Colon Carcinoma Metastatic in the Lung (tissue), 2 donors: Measurements from ENCODE around the genes NLRP4, ZSCAN5A, SMIM17, ZNF805, ZNF548 and ZNF416.

GRCh38 chr19:55676836-55677635 lies 2.0 kb downstream of the EPN1 start:
- PRO-cap, 2 experiments = no peak in any of the 2 experiments

- PRO-cap, 2 experiments = no peak in any of the 2 experiments
Observed at GRCh38 chr19:55705665-55706171, 30.7 kb downstream of the EPN1 start.

GRCh38 chr19:55836243-55837077 lies at the start of gene NLRP4:
TSS of gene NLRP4 (plus strand) at chr19:55836540.
- PRO-cap, 2 experiments = no peak in any of the 2 experiments

DNA sequence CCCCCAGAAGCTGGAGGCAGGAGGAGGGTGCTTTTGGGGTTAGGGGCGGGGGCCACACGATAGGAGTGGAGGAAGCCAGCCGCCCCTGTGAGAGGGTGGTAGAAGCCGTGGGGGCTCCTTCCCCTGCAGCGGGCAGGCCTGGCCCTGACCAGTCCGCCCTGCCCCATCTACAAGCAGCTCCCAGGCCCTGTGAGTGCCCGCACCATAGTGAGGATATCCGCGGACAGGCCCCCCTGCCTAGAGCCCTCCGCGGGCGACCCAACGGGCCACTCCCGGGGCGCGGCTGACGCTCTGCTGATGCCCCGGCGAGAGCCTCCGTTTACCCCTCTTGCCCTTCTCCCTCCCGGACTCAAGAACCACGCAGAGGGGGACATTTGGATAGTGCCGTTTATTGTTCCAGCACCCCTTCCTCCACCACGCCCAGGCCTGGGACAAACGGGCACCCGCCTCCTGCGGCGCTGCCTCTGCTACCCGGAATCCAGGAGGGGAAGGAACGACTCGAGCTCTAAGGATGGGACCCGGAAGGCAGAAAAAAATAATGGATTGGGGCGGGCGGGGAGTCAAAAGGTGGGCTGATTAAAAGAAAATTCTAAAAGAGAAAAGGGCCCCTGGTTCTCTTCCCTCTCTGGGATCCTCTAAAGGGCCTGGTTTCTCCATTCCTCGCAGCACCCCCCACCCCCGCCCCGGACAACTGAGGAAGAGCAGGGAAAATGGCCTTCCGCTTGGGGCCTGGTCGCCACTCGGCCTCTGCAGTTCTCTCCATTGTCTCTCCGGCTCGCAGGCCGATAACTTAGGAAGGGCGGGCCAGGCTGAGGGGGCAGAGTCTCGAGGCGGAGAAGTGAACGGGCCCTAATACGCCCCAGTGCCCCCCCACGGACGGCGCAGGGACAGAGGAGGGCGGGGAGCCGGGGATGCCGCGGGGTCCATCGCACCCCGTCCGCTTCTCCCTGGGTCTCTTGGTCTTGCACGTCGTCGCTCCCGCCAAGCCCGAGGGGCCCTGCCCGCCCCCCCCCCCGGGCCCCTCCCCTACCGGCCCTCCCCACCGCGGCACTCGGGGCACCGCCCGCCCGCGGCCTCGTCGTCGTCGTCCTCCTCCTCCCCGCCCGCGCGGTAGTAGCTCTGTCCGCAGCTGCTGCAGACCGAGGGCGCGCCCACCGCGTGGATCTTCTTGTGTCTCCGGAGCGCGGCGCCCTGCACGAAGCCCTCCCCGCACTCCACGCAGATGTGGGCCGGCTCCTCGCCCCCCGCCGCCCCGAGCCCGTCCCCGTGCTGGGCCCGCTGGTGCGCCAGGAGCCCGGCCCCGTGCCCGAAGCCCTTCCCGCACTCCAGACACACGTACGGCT lies 33.6 kb downstream of the ZNF787 start:
- PRO-cap, 2 experiments = no peak in any of the 2 experiments

- PRO-cap, 2 experiments = no peak in any of the 2 experiments
Observed at GRCh38 chr19:56091001-56091650, 30.0 kb downstream of the ZNF787 start.

- PRO-cap, 2 experiments = no peak in any of the 2 experiments
Observed at GRCh38 chr19:56095233-56095701, 25.8 kb downstream of the ZNF787 start.

DNA sequence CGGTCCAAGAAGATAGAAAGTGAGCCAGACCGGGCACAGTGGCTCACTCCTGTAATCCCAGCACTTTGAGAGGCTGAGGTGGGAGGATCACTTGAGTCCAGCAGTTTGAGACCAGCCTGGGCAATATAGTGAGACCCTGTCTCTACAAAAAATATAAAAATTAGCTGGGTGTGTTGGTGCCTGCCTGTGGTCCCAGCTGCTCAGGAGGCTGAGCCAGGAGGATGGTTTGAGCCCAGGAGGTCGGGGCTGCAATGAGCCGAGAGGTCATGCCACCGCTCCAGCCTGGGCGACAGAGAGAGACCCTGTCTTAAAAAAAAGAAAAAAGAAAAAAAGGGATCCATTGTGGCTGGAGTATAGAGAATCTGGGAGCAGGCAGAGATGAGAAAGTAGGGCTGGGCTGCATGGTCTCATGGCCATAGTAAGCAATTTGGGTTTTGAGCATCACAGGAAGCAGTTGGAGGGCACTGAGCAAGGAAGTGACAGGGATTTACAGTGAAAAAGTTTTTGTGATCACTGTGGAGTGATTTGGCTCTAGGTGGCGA lies 3.0 kb downstream of the ZNF444 start:
- PRO-cap, 2 experiments = no peak in any of the 2 experiments

DNA sequence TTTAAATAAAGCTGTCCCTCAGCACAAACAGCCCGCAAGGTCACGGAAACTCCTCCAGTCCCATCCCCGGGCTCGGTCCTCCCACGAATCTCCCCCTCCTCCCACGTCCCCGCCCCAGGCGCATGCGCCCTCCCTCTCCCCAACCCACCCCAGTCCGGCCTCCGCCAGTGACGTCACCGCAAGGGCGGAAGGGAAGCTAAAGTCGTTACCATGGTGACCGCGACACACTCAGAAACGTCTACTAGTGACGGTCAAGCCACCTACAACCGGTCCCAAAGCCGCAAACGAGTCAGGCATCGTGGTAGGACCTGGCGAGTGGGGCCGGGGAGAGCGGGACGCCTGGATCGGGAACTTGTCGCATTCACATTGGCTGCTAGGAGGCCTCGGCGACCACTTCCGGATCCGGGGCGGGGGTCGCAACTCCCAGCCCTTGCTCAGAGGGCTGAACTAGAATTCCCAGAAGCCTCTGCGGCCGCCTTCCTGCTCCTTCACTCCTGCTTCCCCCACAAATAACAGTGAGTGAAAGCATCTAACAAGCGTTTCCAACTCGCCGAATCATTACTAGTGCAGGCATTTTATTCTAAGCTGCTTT lies at the start of gene ZSCAN5A:
Gene ZSCAN5A (minus strand): TSS at position 368 of the 592 bp plus-strand sequence.
- PRO-cap, 2 experiments = peak in 2 of 2 experiments; most common minus-strand start position 91 of the sequence (in 2)

DNA sequence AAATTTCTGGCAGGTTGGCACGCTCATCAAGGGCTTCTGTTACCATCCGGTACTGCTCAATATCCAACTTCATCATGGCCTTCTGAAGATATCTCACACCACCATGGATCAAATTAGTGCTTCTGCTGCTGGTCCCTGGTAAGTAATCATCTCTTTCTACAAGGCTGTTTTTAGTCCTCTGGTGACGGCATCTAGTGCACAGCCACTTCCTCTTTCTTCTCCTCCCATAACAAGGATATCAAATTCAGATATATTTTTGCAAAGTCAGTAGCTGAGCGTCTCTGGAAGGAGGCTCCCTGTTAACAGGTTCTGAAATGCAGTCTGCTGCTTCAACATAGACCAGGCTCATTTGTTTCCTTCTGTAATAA lies 7.2 kb upstream of the ZSCAN5A start:
- PRO-cap, 2 experiments = no peak in any of the 2 experiments

- PRO-cap, 2 experiments = no peak in any of the 2 experiments
Observed at GRCh38 chr19:56476727-56477059, 452 bp downstream of the ZNF667 start.

GRCh38 chr19:56566754-56567253 lies 464 bp upstream of the ZNF470 start:
- PRO-cap, 2 experiments = no peak in any of the 2 experiments

- PRO-cap, 2 experiments = no peak in any of the 2 experiments
Observed at GRCh38 chr19:56642938-56643357, at the start of gene SMIM17. TSS of gene SMIM17 (plus strand) at chr19:56643159.

GRCh38 chr19:56660639-56661382 lies 10.7 kb downstream of the ZNF835 start:
- PRO-cap, 2 experiments = no peak in any of the 2 experiments

GRCh38 chr19:56963180-56963515 lies 122.6 kb upstream of the PEG3 start:
- PRO-cap, 2 experiments = no peak in any of the 2 experiments

GRCh38 chr19:56979079-56979538 lies 138.6 kb upstream of the PEG3 start:
- PRO-cap, 2 experiments = no peak in any of the 2 experiments

- PRO-cap, 2 experiments = peak in 2 of 2 experiments; most common plus-strand start chr19:57240680 (in 2); most common minus-strand start chr19:57240469 (in 2)
Observed at GRCh38 chr19:57240291-57241167, at the start of gene ZNF805. TSS of gene ZNF805 (plus strand) at chr19:57240632.

- PRO-cap, 2 experiments = no peak in any of the 2 experiments
Observed at GRCh38 chr19:57363733-57364265, 448 bp downstream of the TRAPPC2B start.

DNA sequence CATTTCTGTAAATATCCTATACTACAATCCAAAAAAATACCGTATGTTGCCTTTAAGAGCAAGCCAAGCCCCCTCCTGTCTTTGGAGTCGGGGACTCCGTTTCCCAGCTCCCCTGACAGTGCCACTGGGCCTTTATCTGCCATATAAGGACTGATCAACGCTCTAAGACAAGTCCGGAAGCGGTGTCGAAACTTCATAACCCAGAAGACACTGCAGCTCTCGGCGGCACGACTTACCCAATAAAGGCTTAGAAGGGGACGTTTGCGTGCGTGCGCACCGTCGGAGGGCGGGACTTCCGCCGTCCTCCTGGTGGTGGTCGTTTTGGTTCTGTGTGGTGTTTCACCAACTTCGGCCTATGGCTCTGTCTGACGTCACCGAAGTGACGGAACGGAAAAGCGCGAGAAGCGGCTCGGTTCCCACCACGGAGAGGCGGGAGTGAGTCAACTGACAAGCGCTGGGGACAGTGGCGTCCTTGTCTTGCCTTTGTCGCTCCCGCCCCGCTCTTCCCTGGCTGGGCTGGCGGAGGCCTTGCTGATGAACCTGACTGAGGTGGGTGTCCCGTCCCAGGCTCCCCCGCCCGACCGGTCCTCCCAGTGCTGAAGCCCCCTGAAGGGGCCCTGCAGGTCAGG lies at the start of gene ZNF548:
Gene ZNF548 (plus strand): TSS at position 289 of the 629 bp plus-strand sequence.
- PRO-cap, 2 experiments = peak in 2 of 2 experiments; most common plus-strand start position 279 of the sequence (in 1); most common minus-strand start position 117 of the sequence (in 1)

GRCh38 chr19:57546545-57547548 lies 12.8 kb downstream of the ZNF550 start:
- PRO-cap, 2 experiments = no peak in any of the 2 experiments

GRCh38 chr19:57577981-57579224 lies at the start of gene ZNF416:
TSS of gene ZNF416 (minus strand) at chr19:57578911.
- PRO-cap, 2 experiments = peak in 2 of 2 experiments; most common plus-strand start chr19:57579069 (in 1); most common minus-strand start chr19:57578883 (in 1)